Umbilical cord (tissue), 2 donors: Measurements from ENCODE around the genes CFAP69, FAM237B and MTERF1.

DNA sequence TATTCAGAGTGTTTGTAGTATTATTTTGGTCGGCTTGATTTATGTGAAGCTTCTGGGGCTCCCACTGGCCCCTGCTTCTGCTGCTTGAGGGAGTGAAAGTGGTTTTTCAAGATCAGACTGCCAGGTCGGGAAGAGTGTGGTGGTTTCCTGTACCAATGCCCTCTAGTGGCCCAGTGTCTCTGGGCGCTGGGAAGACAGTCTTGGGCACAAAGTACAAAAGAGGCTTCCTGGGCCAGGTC, 36.5 kb downstream of the ABCB1 start:
- RAMPAGE, long total RNA, result no peak

DNA sequence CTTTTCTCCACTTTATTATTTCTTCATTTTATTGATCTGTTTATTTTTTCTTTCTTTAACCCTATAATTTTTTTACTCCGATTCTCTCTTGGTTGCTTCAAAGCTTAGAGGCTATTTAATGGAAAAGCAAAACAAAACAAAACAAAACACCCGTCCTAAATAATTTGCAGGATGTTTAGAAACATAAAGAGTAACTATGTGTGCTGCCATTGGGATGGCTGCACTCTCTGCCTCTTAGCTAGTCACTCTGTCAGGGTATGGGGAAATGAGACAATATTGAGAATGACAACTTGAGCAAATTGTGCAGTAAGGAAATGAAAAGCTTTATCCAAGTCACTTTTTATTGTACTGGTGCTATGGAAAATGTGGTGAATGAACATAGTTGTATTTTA, 1.4 kb downstream of the STEAP2 start:
- RAMPAGE, long total RNA, result no peak

DNA sequence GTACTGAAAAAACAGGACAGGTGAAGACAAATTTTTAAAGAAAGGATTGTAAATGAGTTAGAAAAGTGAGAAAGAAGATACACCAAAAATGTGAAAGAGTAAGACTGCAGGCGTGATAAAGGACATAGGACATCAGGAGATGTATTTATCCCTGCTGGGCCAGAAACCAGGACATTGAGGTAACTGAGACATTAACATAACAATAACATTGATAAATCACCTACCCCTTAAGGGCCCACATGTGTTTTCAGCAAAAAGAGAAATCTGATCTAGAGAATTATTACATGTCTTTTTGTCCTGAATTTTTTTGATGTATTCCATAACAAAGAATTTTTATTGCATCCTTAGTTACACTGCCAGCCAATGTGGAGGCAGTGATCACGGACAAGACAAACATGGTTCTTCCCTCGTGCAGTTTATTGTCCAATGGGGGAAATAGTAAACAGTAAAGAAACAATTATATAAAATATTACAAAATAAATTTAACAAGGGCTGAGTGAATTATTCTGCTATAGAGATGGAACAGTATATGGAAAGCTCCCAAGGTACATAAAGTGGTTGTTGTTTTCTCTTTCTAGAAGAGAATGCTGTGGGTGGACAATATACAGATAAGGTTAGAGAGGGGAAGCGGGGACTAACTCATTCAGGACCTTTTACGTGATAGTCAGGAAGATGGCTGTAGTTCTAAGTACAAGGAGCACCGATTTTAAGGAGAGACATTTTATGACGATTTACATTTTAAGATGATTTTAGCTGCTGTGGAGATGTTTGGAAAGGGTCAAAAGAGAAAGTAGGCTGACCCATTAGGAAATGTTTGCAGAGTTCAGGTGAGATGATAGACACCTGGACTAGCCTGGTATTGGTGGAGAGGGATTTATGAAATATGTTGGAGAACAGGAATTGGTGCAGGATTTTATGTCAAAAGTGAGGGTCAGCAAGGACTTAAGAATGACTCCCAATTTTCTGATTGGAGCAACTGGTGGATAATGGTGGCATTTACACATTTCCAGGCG, 2.1 kb downstream of the STEAP2 start:
- RAMPAGE, long total RNA, result no peak

GRCh38 chr7:90242411-90242912, 2.5 kb upstream of the CFAP69 start:
- RAMPAGE, long total RNA, result no peak

DNA sequence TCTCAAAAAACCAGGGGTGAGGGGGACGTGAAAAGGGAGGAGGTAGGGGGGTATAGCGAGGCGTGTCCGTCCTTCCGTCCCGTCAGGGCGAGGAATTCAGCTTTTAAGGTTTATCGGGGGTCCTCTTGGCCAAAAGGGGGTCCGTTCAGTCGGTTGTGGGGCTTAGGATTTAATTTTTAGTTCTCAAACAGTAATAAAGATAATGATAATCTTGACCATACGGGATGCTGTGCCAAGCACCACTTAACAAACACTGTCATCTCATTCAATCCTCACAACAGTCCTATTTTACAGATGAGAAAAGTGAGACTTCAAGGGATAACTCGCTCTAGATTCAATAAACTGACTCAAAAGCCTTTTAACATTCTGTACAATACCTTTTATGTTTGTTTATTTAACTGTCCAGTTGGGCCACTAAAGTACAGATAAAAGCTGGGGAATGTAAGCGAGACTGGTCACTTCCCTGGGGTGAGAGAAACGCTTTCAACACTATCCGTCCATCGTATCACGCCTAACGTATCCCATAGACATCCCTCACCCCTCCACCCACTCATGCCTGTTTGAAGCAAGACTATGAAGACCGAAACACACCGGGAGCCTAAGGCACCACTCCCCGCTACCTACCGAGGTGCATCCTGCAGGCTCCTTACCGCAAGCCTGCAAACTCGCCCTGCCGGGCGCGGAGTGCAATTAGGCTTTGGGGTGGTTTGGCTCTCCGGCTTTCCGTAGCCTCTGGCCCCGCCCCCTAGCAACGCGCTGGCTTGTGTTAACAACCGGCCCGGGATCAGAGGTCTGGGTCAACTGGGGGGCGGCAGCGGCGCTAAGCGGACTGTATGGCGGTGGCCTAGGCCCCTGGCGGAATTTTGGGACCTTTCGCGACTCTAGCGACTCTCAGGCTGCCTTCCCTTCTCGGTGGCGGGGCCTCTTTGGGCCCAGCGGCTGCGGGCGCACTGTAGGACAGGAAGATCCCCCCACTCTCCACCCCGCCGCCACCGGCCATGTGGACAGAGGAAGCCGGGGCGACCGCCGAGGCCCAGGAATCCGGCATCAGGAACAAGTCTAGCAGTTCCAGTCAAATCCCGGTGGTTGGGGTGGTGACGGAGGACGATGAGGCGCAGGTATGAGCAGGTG, at the start of gene CFAP69:
Gene CFAP69, plus strand, starts transcription at position 748 of the 1,131 bp plus-strand sequence.
- RAMPAGE, long total RNA, result no peak

DNA sequence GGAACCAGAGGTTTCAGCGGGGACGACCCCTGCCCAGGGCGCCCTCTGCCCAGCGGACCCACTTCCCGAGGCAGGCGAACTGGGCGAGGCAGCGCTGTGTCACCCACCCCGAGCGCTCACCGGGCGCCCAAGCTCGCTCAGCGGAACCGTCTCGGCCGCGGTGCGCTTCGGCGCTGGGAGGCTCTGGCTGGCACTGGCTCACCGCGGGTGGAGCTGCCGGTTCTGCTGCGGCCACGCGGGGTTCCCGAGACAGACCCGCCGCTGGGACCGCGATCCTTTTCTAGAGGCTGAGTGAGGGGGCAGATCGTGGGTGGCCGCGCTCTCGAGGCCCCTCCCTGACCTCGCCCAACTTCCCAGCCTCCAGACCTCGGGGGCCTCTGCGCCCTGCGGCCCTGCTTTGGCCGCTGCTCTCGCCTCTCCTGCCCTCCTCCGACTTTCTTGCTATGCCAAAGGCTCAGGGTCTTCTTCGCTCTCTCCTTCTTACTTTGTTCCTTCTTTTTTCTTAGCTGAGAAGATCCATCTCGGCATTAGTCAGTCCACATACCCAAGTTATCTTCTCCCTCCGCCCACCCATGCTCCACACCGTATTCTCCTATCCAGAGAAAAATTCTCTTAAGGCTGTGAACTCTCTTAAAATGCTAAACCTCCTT, at the start of gene FAM237B:
Gene FAM237B, minus strand, starts transcription at position 253 of the 650 bp plus-strand sequence.
- RAMPAGE, long total RNA, result no peak

GRCh38 chr7:90411111-90411671, 7.9 kb downstream of the CLDN12 start:
- RAMPAGE, long total RNA, result no peak

GRCh38 chr7:90710234-90710874, 114.2 kb downstream of the CDK14 start:
- RAMPAGE, long total RNA, result no peak

- RAMPAGE, long total RNA, result start-site peak on the minus strand at chr7:91880696-91880718, 38 and 32 reads in 2 replicates
Measured at GRCh38 chr7:91880372-91881316, at the start of gene MTERF1. Gene MTERF1, minus strand, starts transcription at chr7:91880702.

DNA sequence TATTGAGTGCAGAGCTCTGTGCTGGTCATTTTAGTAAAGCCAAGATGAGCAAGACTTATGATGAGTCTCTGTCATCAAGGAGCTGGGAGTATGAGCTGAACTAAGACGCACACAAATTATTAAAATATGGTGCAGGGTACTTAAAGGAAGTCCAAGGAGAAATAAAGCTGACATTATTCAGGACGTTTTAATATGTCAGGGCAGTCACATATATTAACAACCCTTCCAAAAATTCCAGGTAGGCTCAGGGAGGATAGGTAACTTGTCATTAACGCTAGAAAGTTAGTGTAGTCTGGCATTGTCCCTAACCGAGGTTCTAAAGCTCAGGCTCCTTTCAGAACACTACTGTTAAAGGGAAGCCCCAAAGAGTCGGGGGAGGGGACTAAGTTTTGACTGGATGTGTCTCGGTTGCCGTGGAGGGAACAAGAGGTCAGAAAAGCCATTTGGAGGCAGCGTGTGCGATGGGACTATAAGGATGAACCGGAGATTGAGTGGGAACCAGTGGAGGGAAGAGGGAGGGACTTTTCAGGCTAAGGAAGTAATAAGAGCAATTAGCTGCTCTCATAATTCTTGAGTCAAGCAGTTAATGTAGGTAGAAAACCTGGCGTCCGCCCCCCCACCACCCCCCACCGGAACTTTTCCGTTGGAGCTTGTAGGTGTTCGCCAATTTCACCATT, 656 bp upstream of the AKAP9 start:
- RAMPAGE, long total RNA, result no peak

GRCh38 chr7:91941705-91941850, 916 bp downstream of the AKAP9 start:
- RAMPAGE, long total RNA, result no peak

GRCh38 chr7:91992016-91992249, 51.3 kb downstream of the AKAP9 start:
- RAMPAGE, long total RNA, result no peak

DNA sequence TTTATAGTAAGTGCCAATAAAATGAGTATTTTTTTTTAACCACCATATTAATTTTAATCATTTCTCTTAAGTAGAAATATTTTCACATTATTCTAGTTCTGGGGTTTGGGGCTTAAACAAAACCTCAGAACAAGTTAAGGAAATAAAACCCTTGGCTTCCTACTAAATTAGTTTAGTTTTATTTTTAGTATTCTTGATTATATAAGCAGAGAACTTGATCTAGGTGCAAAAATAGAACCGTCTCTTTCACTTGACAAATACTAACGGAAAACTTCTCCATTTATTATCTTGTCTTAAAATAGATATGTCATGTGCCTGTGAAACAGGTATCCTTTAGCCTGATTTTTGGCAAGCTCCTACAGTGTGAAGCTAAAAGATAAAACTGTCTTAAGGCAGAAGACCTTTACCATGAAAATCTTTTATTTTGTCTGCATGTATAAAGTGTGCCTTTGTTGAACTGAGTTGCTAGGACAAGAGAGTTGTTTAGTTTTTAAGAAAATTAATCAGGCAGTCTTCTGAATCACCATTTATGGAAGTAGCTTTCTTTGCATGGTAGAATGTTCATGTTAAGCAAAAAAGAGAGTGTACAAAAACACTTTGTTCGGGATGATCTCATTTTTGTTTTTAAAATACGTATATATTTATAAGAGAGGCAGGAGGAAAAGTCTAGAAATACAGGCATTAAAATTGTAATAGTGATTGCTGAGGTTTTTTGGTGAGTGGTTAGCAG, 90.6 kb downstream of the CYP51A1 start:
- RAMPAGE, long total RNA, result no peak

- RAMPAGE, long total RNA, result no peak
Measured at GRCh38 chr7:92057179-92057956, 76.9 kb downstream of the CYP51A1 start.

- RAMPAGE, long total RNA, result no peak
Measured at GRCh38 chr7:92061037-92061458, 73.2 kb downstream of the CYP51A1 start.

- RAMPAGE, long total RNA, result no peak
Measured at GRCh38 chr7:92135147-92135874, 1.0 kb upstream of the CYP51A1 start.

- RAMPAGE, long total RNA, result no peak
Measured at GRCh38 chr7:92364505-92365525, 82.5 kb upstream of the GATAD1 start.

- RAMPAGE, long total RNA, result no peak
Measured at GRCh38 chr7:92608266-92609298, 18.4 kb upstream of the FAM133B start.

GRCh38 chr7:92610243-92610911, 20.2 kb upstream of the FAM133B start:
- RAMPAGE, long total RNA, result no peak

DNA sequence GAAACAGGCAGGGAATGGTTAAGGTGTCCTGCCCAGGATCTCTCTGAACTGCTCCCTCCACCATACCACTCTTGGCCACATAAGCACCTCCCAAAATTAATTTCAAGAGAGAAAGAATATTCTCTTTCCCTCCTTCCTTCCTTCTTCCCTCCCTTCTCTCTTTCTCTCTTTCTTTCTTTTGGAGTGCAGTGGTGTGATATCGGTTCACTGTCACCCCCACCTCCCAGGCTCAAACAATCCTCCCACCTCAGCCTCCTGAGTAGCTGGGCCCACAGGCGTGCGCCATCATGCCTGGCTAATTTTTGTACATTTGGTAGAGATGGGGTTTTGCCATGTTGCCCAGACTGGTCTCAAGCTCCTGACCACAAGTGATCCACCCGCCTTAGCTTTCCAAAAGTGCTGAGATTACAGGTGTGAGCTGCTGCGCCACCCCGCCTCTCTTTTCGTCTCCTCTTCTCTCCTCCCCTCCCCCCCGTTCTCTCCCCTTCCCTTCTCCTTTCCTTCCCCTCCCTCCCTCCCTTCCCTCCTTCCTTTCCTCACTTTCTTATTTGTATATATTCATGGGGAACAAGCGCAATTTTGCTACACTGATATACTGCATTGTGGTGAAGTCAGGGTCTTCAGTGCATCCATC, 34.8 kb downstream of the CDK6 start:
- RAMPAGE, long total RNA, result no peak